ENCODE results near the gene RPL32.

- PRO-cap = no peak
- RAMPAGE, long total RNA, 2 experiments = no peak in any of the 2 experiments
Observed at GRCh38 chr3:12840520-12841417, 596 bp downstream of the RPL32 start.

- PRO-cap = no peak
- RAMPAGE, long total RNA, 2 experiments = start-site peak on the minus strand in 2 of 2 experiments, at chr3:12841515-12841546 at its widest, 4,337 to 24,208 reads per replicate
Observed at GRCh38 chr3:12841418-12841758, at the start of gene RPL32. TSS of gene RPL32 (minus strand) at chr3:12841565.

DNA sequence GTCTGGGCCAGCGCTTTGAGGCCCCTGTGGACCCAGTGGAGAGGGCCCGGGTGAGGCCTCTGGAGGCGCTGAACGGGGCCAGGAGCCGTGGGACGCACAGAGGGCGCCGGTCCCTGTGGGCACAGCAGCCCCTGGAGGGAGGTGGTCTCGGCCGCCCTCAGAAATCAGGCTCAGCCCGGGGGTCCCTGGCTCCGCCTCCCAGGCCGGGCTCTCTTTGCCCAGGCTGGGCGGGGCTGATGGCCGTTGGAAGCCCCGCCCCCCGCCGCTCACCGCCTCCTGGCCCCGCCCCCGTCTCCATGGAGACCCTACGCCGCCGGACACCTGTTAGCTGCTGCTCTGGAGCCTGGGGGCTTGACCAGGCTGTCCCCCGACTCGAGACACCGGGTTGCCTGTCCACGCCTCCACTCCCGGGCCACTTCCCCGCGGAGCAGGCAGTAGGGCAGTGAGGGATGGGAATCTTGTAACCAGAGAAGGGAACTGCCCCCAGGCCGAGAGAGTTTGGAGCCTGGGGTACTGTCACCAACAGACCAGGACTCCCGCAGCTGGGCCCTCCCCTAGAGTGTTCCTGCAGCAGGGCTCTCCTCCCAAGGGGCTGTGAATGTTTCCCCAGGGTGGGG is 27.7 kb upstream of the RPL32 start:
- PRO-cap = no peak
- RAMPAGE, long total RNA, 2 experiments = no peak in any of the 2 experiments

- PRO-cap = no peak
- RAMPAGE, long total RNA, 2 experiments = no peak in any of the 2 experiments
Observed at GRCh38 chr3:12906176-12906457, 64.8 kb upstream of the RPL32 start.

- PRO-cap = no peak
- RAMPAGE, long total RNA, 2 experiments = no peak in any of the 2 experiments
Observed at GRCh38 chr3:12962152-12962764, 111.0 kb downstream of the IQSEC1 start.

GRCh38 chr3:12998957-12999799 is 74.1 kb downstream of the IQSEC1 start:
- PRO-cap = unidirectional peak, minus-strand start at chr3:12999426
- RAMPAGE, long total RNA, 2 experiments = no peak in any of the 2 experiments

- PRO-cap = no peak
- RAMPAGE, long total RNA, 2 experiments = no peak in any of the 2 experiments
Observed at GRCh38 chr3:13045585-13046680, 27.3 kb downstream of the IQSEC1 start.

GRCh38 chr3:13047770-13048160 is 25.5 kb downstream of the IQSEC1 start:
- PRO-cap = no peak
- RAMPAGE, long total RNA, 2 experiments = no peak in any of the 2 experiments

- PRO-cap = no peak
- RAMPAGE, long total RNA, 2 experiments = no peak in any of the 2 experiments
Observed at GRCh38 chr3:13080536-13080820, 7.2 kb upstream of the IQSEC1 start.

DNA sequence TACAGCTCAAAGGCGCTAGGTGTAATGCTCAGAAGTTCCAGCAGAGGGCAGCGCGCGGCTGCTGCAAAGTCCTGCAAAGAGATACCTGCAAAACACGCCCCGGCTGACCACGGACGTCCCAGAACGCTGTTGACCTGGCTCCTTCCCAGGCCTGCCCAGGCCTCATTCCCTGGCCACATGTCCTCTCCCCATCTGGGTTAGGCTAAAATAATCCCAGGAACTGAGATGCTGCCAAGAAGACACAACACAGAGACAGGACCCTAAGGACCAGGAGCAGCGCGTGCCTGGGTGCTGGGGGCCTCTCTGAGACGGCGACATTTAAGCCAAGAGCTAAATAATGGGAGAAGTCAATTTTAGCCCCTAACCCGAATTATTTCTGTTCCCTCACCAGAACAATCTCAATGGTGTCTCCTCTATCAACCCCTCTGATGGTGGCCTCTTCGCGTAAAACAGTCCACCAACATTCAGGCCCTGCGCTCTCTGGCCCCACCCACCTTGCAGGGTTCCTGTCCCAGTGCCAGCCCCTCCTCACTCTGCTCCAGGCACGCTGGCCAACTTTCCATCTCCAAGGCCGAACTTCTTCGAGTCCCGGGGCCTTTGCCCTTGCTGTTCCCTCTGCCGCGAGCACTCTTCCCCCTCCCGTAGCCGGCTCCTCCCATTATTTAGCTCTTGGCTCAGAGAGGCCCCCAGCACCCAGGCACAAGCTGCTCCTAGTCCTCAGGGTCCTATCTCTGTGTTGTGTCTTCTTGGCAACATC is 19.2 kb upstream of the IQSEC1 start:
- PRO-cap = no peak
- RAMPAGE, long total RNA, 2 experiments = no peak in any of the 2 experiments

DNA sequence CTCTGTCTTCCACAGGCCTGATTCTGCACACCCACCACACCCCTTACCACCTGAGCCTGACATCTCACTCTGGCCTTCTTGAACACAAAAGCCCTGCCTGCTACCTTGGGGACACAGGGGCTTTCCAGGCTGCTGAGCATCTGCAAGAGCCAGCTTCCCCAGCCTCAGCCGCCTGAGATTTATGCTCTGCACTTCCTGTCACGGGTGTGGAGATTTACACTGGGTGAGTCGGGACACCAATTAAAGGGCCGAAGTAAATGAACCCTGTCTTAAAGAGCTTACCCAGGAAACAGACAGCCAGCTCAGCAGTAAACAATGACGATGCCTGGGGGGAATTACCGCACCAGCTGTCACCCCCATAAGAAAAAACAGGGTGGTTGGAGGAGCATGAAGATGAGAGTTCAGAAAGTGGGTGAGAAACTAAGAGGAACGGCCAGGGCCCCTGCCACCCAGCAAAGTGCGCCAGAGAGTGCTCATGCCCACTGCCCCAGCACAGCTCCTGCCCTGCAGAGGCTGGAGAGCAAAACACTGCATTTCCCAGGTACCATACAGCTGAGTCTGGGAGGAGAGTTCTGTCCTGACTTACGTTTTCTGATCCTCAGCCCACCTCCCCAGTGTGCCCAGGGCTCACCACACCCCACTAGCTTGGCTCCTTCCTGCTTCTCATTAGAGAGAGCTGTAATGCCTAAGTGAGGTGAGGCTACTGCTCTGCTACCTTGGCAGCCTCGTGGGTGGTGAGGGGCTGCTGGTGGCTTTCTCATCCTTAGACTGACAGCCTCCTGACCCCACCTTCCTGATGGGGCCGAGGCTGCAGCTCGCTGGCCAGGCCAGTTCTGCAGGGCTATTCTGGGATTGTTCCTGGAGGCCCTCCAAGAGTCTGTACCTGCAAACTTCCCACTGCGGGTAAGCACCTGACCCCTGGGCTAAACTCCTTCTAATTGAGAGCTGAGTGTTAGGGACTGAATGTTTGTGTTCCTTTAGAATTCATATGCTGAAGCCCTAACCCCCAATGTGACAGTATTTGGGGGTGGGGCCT is 37.7 kb upstream of the IQSEC1 start:
- PRO-cap = no peak
- RAMPAGE, long total RNA, 2 experiments = no peak in any of the 2 experiments

DNA sequence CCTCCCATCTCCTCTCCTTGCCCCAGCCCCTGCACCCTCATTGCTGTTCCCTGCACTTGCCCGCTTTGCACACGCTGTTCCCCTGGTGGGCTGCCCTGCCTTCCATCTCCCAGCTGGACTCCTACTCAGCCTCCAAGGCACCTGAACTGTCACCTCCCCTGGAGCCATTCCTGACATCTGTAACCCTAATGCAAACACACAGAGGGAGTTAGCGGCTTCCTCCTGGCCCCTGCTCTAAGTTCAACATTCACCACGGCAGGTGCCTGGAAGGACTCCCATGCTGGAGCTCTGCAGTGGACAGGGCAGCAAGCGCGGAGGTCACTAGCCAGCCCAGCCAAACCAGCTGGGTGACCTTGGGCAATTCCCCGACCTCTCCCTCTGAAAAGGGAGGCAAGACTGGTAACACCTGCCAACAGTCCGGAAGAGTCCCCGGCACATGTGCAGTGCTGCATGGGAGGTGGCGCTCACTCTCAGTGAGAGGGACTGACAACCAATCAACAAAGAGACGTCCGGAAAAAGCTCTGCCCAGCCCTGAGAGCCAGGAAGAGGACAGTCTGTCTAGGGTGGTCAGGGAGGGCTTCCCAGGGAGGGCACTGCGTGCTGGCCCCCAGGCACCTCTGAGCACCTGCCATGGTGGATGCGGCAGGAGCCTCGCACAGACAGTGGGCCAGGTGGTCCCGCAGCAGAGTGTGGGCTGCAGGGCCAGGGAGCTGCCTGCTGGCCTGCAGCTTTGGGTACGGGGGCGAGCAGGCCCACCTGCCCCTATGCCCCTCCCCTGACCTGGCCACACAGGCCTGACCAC is 39.0 kb upstream of the IQSEC1 start:
- PRO-cap = no peak
- RAMPAGE, long total RNA, 2 experiments = no peak in any of the 2 experiments

DNA sequence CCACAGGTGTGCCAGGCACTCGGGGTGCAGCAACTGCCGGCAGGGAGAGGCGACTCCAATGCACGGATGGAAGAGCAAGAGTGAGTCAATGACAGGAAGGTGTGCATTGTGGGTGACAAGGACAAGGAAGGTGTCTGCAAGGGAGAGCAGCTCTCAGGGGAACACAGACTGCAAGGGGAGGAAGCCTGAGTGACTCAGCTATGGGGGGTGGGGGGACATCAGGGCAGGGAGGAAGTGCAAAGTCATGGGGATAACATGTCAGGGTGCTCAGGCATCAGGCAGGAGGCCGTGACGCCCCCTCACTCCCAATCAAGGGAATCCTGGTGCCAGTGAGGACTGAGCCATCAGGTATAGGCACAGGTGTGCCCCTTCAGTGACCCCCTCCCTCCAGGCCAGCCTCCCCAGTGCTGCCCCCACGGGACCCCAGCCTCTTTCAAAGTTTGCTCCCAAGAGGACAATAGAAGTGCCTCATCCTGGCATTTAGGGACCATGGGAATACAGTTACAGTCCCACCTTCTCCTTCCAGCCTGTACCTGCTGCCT is 67.3 kb downstream of the NUP210 start:
- PRO-cap = no peak
- RAMPAGE, long total RNA, 2 experiments = no peak in any of the 2 experiments

GRCh38 chr3:13528597-13529226 is 20.2 kb upstream of the FBLN2 start:
- PRO-cap = no peak
- RAMPAGE, long total RNA, 2 experiments = no peak in any of the 2 experiments

- PRO-cap = no peak
- RAMPAGE, long total RNA, 2 experiments = no peak in any of the 2 experiments
Observed at GRCh38 chr3:13549254-13549590, 297 bp downstream of the FBLN2 start.

- PRO-cap = no peak
- RAMPAGE, long total RNA, 2 experiments = no peak in any of the 2 experiments
Observed at GRCh38 chr3:13650198-13650532, 101.2 kb downstream of the FBLN2 start.

- PRO-cap = no peak
- RAMPAGE, long total RNA, 2 experiments = no peak in any of the 2 experiments
Observed at GRCh38 chr3:13712325-13712634, 163.4 kb downstream of the FBLN2 start.

DNA sequence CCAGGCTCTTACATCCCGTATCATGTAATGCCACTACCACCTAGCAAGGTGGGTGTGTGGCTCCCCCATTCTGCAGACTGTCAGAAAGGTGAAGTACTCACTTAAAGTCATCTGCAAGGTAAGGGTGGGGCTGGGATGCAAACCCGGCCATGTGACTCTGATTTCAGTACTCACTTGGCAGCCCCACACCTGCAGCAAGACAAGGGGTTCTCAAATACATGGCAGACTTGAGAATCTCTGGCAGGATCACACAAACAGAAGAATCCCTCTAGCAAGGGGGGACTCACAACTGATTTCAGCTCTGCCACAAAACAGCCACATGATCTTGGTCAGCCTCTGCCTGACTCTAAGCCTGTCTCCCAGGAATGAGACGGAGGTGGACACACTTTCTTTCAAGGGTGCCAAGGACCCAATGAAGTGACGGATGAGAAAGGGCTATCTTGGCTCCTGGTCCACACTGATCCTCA is 12.7 kb downstream of the WNT7A start:
- PRO-cap = no peak
- RAMPAGE, long total RNA, 2 experiments = no peak in any of the 2 experiments

- PRO-cap = no peak
- RAMPAGE, long total RNA, 2 experiments = no peak in any of the 2 experiments
Observed at GRCh38 chr3:13877794-13878703, 1.8 kb downstream of the WNT7A start.

GRCh38 chr3:13932661-13933366 is 52.9 kb upstream of the WNT7A start:
- PRO-cap = no peak
- RAMPAGE, long total RNA, 2 experiments = no peak in any of the 2 experiments